GM19240 (cell line): ENCODE data around the gene IRF4.

DNA sequence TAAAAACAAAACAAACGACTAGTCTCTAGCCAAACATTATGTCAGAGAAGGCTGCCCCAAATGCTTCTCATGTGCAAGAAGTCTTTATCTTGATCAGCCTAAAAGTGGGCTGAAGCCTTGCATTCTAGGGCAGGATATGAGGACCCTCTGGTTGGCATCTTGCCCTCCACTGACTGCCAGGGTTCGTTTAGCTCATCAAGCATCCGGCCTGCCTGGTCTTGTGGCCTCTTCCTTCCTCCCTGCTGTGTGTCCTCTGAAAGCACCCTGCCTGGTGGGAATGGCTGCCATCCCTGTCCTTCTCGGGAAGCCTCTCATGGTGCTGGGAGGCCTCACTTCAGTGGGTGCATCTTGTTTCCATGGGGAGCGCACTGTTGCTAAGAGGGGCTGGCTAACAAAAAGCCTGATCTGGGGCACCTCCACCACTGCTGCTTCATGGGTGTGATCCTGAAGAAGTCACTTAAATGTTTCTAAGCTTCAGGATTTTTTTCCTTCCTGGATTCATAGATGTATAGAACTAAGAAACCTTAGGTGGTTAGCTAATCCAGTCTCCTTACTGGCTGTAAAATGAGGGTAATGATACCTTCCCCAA, 4.5 kb downstream of the DUSP22 start:
- RRBS, result no CpG with 5 or more reads among the region's 5 CpGs

DNA sequence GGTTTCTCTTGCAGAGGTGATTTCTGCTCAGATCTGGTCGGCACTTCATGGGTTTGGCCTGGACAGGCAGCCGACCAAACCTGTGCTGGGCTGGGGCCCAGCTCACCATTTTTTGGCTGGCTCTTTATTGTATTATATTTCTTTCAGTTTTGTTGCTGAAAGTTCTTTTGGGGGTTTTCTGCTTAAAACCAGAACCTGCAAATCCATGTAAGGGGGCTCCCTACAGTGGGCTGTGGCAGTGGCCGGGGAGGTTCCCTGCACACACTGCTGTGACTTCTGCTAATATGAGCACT, 21.5 kb upstream of the IRF4 start:
- RRBS, result no CpG with 5 or more reads among the region's 3 CpGs

- RRBS, result no CpG with 5 or more reads among the region's 11 CpGs
These were observed 3.3 kb upstream of the IRF4 start for GRCh38 chr6:387973-388843.

- RRBS, result 2% methylated on average over 41 of the region's 80 CpGs
These were observed at the start of gene IRF4 for GRCh38 chr6:391468-392280. IRF4 (plus strand) TSS chr6:391752.

DNA sequence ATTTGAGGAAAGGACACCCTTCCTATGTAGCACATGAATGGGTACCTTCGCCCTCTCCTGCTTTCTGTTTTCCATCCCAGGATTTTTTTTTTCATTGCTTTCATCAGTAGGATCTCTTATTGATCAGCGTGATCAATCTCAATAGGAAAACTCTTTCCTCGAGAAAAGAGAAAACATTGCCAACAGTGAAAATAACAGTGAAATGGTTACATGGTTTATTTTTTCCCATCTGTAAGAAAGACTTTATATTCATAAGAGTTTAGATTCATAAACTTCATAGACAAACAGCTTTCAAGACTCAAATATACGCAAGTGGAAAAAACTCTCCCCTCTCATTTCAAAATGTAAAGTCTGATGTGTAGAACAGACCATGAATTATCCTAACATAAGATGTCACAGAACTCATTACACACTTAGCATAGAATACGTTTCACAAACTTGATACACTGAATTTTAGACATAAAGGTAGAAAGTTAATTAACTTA, 118.8 kb downstream of the IRF4 start:
- RRBS, result no CpG with 5 or more reads among the region's 5 CpGs

- RRBS, result no CpG with 5 or more reads among the region's 10 CpGs
These were observed 276.6 kb upstream of the FOXQ1 start for GRCh38 chr6:1035294-1035772.

GRCh38 chr6:1038992-1039562, 272.8 kb upstream of the FOXQ1 start:
- RRBS, result no CpG with 5 or more reads among the region's 12 CpGs

DNA sequence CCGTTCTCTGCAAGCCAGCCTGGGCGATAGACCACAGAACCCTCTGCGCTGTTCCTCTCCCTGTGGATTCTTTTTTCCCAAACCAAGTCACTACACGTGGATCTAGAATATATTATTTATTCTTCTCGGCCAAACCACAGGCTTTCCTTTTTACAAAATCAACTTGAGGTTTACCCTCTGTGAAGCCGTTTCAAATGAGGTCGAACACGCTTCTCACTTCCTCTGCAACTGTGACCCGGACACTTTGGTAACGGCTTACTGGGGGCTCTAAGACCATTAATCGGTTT, 55.2 kb upstream of the FOXC1 start:
- RRBS, result 45% methylated on average over 2 of the region's 11 CpGs

DNA sequence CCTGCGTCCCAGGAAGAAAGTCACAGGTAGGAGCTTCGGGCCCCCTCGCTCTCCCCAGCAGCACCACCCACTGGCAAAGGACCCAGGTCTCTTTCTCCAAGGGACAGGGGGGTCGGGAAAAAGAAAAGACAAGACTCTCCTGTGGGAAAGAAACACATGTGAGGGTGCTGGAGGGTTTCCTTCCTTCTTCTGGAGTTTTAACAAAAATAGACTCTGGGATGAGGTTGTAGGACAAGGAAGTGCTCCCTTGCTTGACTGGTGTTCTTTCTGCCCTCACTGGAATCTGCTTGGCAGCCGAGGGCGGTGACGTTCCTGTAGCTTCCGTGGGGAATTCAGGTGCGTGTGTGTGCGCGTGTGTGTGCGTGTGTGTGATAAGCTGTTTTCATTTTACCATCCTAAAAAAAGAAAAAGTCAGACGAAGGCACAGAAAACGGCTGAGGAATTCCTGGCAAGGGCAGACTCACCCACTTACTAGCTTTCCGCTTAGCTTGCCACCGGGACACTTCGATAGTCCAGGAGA, 16.2 kb upstream of the FOXC1 start:
- RRBS, result 82% methylated on average over 2 of the region's 17 CpGs

GRCh38 chr6:1619475-1620434, 10.0 kb downstream of the FOXC1 start:
- RRBS, result 5% methylated on average over 34 of the region's 92 CpGs

- RRBS, result 63% methylated on average over 26 of the region's 40 CpGs
These were observed 14.2 kb downstream of the FOXC1 start for GRCh38 chr6:1623925-1624394.

DNA sequence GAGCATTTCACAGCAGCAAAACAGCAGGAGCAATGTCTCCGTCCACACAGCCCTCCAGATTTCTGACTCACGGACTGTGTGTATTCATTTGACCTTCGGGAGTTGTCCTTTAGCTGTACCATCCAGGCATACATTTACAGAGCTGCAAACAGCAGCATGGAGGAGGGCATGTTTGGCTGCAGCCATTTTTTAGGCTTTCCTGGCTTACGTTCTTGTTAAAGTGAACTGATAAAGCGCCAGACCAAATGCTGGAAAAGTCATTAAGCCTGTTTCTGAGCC, 18.2 kb downstream of the FOXC1 start:
- RRBS, result no CpG with 5 or more reads among the region's 5 CpGs

DNA sequence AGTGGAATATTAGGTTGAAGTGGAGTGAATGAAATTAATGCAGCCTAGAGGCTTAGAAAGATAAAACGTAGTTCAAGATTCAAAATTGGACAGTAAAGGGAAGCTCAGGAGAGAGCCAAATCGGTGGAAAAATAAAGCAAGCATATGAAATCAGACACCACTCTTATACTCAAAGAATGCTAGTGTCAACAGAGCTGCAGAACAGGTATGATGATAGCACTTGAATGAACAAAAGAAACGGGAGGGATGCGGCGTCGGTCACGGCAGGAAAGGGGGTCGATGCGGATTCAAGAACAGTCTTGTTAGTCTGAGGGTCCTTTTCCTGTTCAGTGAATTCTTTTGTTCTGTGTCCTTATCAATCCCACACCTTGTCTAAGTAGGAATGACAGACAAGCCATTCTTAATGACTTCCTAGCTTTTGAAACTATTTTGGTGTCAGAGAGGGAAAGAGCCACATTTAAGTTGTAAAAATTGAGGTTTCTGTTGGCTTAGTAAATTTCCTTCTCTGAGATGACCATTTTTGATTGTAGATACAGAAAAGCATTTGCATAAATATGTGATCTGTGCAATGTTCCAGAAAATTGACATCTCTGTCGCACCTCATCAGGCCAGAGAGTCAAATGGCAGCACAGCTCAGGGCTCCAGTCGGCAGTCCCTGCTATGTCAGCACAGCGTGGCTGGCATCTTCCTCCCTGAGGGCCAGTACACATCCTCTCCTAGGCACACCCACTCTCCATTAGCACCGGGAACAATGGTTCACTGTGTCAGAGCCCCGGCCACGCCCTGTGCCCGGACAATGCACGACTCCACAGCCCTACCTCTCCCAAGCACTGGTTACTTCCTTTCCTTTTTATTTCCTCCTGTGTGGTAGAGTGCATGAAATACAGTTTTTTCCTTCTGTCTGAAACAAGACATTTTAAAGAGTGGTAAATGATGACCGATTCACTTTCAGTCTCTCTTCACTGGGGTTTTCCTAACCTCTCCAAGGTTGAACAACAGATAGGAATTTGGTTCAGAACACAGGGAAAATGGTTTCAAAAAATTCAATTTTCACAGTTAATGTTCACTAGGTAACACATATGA, 114.7 kb downstream of the FOXC1 start:
- RRBS, result no CpG with 5 or more reads among the region's 18 CpGs

DNA sequence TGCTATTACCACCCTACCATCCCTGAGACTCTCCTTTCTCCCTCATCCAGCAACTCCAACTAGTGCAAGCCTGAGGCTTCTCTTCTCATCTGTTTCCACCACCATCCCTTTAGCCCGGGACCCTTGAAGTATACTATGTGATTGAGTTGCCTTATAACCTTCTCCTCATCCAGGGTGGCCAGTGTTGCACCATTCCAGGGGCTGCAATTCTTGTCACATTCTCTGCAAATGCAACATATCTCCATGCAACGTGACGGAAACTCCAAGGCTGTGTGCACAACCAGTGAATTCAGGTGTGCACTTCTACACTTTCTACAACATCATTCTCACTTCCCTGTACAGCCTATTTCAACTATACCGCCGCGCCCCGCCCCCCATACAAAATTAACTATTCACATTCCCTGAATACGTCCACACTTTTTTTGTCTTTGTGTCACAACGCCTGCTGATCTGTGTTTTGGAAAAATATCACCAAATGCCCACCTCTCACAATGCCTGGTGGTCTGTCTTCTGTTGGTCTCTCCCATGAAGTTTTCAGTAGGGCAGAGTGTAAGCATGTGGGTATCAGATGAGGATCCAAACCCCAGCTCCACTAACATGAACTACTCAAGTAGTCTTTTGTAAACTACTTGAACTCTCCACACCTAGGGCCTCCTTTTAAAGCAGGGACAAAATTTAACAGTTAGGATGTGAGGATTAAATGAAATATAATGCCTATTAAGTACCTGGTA, 214.5 kb downstream of the FOXC1 start:
- RRBS, result no CpG with 5 or more reads among the region's 9 CpGs

GRCh38 chr6:1841738-1842621, 232.3 kb downstream of the FOXC1 start:
- RRBS, result no CpG with 5 or more reads among the region's 8 CpGs

DNA sequence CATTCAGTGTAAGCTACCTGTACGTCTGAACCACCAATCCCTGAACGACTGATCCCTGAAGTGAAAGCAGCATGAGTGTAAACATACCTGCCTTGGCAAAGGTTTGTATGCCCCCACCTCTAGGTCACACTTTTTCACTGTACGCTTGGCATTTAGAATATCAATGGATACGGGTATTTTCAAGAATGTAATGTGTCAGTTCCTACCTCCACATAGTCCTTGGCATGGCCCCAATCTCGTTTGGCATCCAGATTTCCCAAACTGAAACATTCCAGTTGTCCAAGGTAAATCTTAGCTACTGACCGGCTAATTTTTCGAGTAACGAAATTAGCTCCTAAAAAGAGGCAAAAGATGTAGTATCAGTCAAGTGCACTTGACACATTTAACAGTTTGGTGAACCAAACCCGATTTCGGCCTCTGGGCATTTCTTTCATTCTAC, 315.5 kb downstream of the GMDS start:
- RRBS, result no CpG with 5 or more reads among the region's 10 CpGs

DNA sequence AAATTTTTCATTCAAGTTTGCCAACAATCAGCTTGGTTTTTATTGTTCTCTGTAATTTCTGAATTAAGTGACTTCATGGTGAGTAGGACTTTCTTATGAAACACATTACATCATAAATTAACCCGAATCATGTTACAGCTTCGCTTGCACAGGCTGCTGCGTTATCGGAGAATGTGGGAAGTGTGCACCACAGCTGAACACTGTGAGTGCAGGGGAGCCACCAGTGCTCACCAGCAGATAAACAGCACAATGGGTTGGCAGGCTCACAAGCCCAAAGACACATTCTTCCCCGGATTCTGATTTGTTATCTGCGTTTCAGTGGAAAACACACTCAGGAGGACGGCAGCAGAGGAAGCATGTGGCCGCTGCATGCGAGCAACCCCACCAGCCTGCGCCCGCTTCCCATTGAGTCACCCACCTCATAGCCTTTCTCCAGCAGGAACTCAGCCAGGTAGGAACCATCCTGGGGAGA, 121.1 kb downstream of the GMDS start:
- RRBS, result no CpG with 5 or more reads among the region's 11 CpGs

- RRBS, result no CpG with 5 or more reads among the region's 5 CpGs
These were observed 34.2 kb downstream of the GMDS start for GRCh38 chr6:2211101-2211637.

DNA sequence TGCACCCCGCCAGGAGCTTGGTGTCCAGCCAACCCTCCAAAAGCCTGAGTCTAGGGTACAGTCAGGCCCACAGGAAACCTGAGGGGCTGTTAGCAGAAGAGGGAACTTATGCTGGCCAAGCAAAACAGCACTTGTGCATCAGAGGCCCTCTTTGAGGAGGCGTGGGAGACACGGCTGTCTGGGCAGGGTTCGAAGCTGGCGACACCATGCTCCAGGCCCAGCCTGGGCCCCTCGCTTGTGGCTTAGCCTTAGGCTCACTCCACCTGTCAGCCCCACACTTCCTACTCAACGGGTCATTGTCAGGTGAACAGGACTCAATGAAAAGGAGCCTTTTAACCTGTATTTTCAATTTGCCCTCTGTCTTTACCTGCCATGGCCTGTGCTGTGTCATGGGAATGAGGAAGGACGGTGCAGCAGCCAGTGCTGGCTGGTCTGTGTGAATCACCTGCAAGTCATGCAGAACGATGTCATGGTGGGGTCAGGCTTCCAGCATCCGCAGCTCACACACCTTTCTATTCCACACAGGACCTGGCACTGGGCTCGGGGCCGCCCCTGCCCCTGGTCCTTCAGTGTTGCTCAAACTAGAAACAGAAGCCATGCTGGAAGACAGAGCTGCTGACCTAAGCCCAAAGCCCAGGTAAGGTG, 188.6 kb upstream of the GMDS start:
- RRBS, result no CpG with 5 or more reads among the region's 12 CpGs

DNA sequence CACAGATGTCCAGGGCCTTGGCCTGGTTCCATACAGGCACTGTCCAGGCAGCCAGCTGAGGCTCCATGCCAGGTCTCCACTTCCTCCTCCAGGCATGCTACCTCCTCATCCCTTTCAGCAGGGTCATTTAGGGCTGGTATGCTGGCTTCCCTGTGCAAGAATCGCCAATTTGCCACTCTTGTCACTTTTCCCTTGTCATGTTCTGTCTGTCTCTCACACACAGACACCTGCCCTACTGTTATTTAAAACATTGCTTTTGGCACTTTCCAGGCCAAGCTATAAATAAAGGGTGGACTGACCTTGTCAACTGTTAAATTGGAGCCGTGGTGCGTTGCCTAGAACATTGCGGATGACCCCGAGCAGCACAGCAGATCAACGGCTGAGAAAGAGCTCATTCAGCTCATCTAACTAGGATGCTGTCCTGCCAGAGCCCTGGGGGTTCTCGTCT, 235.2 kb upstream of the GMDS start:
- RRBS, result no CpG with 5 or more reads among the region's 7 CpGs